Mononuclear cell (primary cell): ENCODE results near the genes SLC44A3, FRRS1 and RTCA.

DNA sequence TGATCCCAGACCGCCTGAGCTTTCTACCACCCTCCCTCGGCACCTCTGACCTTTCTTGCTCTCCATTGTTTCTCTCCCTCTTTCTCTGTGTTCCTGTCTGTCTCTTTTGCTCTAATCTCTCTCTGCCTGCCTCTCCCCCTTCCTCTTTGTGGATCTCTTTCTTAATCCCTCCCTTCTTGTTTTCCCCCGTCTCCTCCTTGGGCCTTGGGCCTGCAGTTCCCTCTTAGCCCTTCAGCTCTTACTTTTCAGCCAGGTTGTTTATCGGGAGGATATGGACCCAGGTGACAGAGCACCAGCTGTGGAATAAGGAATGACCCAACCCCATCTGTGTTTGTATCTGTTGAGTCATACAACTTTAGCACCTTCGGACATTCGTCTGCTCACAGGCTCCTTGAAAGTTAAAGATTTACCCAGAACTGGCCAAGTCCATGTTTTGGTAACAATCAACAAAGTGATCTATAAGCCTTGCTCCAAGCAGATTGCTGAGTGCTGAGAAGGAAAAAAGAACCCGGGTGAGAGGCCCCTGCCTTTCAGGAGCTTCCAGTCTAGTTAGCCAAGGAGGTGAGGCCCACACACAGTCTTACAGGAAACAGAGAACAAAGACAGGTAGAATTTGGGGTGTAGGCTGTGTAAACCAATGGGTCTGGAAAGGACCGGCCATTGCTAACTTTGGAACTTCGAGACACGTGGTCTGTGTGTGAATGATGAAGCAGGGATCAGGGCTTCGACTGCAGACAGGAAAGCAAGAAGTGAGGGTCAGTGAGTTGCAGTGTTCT, 66.7 kb upstream of the F3 start:
- RRBS, result no CpG with 5 or more reads among the region's 11 CpGs

DNA sequence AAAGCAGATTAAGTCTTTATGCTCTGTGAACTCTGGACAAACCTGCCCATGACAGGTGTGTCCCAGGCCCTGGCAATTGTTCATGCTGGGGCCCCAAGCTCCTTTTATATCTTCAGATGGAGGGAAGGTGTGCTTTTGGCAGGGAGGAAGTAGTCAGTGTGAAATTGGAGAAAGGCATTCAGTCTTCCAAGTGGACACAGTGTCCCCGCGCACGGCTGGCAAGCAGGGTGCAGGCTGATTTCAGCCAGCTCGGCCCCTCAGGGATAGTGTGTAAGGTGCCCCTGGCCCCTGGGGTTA, 135.2 kb upstream of the F3 start:
- RRBS, result no CpG with 5 or more reads among the region's 4 CpGs

GRCh38 chr1:94795570-94795981, 24.6 kb upstream of the SLC44A3 start:
- RRBS, result no CpG with 5 or more reads among the region's 8 CpGs

DNA sequence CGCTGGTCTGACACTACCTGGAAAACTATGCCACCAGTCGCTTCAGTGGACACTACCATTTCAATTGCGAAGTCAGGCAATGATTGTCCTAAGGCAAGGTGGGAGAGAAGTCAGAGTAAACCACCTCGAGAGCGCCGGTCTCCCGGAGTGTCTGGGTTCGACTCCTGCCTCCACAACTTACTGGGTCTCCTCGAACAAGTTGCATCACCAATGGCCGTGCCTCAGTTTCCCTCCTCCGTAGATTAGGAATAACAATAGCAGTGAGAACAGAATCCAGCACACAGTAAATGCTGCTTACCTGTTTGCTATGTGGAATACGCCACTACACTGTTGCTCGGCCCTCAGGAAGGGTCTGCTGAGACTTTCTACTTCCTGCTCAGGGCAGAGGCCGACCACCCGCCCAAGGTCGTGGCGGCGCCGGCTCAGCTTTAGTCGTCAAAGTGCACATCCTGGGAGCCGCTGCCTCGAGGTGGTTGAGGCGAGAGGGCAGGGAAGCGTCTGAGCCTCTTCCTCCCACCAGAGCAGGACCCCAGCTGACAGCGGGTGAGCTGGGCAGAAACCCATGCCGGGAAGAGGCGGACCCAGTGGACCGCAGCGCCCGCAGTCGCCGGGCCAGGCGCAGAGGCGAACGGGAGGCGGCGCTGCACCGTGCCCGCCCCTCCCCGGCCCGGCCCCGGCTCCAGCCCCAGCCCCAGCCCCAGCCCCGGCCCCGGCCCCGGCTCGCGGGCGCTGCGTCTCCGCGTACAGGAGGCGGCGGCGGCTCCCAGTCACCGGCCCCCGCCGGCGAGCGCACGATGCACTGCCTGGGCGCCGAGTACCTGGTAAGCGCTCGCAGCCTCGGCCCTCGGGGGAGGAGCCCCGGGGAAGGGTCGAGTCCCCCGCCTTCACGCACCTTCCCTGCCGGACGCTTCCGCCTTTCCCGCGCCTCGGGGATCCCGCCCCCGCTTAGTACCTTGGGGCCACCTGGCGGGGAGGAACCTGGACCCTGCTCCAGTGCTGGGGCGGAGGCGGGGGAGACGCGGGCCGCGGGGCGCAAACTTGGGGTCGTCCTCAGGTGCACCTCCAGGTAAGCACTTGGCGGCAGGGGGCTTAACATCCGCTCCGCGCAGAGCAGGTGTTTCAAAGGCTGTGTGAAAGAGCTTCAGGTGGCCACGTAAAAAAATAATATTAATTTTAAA, at the start of gene SLC44A3:
Gene SLC44A3, plus strand, starts transcription at position 700 of the 1,178 bp plus-strand sequence.
- RRBS, result 2% methylated on average over 42 of the region's 92 CpGs

- RRBS, result no CpG with 5 or more reads among the region's 3 CpGs
Measured at GRCh38 chr1:94973503-94973865, 46.6 kb upstream of the CNN3 start.

DNA sequence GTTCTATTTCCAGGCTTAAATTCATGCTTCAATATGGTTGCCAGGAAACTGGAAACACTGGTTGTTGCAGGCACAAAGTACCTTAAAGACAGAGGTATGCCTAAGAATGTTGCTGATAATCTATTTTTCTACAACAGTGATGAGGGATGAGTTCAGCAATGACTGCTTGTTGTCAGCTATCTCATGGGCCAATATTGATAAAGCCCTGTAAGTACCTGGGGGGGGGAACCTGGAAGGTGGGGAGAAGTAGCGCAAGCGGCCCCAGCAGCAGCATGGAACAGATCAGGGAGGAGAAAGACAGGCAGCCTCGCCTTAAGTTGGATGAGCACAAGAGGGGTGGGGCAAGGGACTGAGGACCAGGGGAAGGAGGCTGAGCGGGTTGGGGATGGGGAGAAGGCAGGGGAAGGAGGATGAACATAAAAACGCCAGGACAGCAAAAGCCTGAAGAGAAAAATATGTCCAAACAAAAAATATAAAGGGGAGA, 70.7 kb downstream of the ALG14 start:
- RRBS, result no CpG with 5 or more reads among the region's 5 CpGs

GRCh38 chr1:95069296-95070178, 3.2 kb downstream of the ALG14 start:
- RRBS, result no CpG with 5 or more reads among the region's 5 CpGs

DNA sequence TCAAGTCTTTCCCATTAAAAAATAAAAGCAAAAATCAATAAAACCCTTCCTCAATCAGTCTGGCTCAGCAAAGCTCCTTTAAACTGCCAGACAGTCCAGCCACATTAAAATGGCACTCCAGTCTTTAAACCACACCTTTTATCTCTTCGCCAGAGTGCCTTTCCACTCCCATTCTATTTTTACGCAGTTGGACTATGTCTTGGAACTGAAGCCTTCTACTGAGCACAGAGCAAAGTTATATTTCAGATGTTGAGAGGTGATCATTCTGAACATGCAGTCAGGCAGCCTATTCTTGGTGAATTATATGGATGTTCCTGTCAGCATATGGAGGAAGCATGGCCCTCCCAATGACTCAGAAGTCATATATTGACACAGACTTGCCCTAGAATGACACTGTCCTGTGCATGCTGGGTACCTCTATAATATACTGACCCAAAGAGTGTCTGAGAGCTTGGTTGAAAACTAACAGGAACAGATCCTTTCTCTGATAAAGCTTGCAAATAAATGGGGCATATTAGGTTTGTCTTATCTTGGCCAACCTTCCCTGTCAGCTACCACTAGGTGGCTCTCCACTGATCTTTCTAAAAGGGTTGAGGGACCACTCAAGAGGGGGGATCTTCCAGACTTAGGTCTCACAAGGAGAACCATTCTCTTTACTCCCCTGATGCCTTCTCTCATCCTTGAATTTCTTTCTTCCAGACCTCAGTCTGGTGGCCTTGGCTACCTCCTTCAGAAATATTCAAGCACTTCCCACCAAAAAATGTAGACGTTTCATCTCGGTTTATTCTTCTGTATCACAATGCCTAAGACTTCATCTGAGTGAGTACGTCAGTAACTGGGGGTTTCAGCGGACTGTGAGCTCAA, 11.7 kb upstream of the ALG14 start:
- RRBS, result no CpG with 5 or more reads among the region's 6 CpGs

GRCh38 chr1:95115724-95116214, 1.4 kb upstream of the TLCD4 start:
- RRBS, result no CpG with 5 or more reads among the region's 3 CpGs

GRCh38 chr1:97129481-97130083, 408.0 kb downstream of the PTBP2 start:
- RRBS, result no CpG with 5 or more reads among the region's 5 CpGs

- RRBS, result no CpG with 5 or more reads among the region's 5 CpGs
Measured at GRCh38 chr1:98034325-98034958, 113.6 kb upstream of the DPYD start.

GRCh38 chr1:98054169-98054710, 133.4 kb upstream of the DPYD start:
- RRBS, result 1% methylated on average over 14 of the region's 33 CpGs

DNA sequence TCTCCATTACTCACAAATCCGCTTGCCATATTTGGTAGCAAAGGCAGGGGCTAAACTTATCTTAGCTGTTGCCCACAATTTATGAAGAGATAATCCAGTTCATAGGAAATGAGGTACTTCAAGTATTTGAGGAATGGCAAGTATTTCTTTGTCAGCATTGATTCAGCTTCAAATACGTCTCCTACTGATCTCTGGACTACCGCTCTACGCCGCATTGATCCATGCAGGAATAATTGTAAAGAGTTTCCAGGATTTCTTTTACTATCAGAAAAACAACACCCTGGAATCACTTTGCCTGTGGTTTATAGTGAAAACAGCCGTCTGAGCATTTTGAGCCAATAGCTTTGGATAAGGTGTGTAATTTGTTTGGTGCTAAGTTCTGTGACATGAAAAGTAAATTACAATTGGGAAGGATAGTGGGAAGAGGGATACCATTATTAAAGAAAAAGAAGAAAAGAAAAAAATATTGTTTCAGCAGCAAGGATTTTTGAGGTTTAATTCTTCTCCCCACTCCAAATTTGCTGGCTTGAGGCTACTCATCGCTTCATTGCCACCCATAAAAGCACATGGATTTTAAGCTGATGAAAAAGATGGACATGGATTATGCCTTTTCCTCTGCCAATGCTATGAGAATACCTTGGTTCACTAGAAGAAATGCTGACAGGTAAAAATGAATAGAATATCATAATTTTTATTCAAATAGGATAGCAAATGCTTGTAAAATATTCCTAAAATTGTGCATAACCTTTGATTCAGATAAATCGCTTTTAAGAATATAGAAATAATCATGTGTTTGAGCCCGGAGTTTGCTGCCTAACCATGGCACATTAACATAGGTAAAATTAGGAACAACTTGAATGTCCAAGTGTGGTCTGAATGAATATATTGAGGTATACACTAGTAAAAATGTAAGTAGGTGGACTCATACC, 289.6 kb upstream of the DPYD start:
- RRBS, result no CpG with 5 or more reads among the region's 9 CpGs

GRCh38 chr1:98871149-98872017, 133.3 kb downstream of the PLPPR5 start:
- RRBS, result no CpG with 5 or more reads among the region's 6 CpGs

GRCh38 chr1:99646815-99647218, 904 bp downstream of the PALMD start:
- RRBS, result no CpG with 5 or more reads among the region's 5 CpGs

DNA sequence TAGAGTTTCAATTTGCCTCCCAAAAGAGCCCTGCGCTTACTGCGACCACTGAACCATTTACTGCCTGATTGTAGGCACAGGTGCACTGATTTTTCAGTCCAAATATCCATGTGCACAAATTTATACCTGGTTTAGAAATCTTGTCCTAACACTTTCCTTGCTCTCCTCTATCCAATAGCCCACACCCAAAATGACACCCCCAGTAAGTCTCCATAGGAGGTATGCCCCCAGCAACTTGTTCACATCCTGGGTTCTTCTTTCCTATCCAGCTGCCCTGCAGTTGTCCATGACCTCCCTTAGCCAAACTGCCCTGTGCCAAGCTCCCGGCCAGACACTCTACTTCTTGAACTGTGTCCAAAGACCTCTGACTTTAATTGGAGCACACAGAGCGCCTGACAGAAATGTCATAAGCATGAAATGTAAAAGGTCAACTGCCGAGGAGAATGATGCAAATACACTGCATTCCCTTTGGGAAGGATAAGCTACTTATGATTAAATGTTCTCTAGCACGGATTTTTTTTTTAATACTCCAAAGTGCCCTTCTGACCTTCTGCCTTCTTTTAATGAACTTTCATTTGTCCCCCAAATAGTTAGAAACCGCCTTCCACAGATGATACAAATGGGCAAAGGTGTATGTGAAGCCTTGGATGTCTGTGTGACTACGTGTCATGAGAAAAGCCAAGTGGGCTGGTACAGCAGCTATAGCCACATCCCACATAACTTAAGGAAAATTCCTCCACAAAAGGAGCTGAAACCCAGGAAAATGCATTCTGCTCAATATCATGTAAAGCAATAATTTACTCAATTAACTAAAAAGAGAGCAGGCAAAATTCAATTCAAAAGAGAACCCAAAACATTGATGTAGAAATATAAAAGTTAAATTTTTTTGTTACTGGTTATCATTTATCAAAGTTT, 26.7 kb downstream of the PALMD start:
- RRBS, result no CpG with 5 or more reads among the region's 8 CpGs

DNA sequence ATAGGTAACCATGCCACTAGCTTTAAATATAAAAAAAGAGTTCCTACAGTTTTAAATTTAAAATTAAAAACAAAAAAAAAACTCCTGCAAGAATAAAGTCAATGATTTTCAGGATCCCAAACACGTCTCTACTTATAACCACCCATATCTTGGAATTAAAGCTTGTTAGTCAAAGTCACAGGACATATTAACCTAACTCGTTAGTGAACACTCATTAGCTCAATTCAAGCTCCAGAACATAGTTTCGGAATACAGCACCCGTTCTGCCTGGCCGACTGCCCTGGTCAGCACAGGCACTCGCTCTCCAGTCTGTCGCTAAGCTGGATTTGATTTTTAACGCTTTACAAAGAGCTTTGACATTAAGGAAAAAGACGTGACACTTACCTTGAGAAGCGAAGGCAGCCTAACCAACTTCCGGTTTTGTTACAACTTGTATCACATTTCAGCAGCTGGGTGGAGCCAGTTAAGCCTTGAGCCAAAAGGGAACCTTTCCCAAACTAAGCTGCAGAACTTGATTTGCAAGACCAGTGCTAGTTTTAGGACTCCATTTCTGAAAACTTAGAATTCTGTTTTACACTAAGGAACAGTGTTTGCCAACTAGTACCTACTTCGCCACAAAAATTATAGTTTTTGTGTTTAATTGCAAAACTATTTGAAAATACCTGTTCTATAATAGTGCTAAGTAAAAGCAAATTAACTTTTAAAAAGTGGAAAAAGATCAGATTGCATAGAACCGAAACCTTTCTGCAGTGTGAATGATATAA, at the start of gene FRRS1:
Gene FRRS1, minus strand, starts transcription at position 413 of the 764 bp plus-strand sequence.
- RRBS, result no CpG with 5 or more reads among the region's 13 CpGs

- RRBS, result no CpG with 5 or more reads among the region's 6 CpGs
Measured at GRCh38 chr1:100009155-100010137, 28.4 kb upstream of the MFSD14A start.

DNA sequence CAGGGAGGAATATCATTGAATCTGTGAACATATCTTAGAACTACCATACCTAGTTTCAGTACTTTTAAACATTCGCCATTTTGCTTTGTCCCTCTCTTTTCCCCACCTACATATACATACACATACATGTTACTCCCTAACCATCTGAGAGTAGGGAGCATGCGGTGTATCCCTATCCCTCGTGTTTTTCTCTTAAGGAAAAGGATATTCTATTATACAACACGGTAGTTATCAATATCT, 774 bp upstream of the MFSD14A start:
- RRBS, result no CpG with 5 or more reads among the region's 4 CpGs

DNA sequence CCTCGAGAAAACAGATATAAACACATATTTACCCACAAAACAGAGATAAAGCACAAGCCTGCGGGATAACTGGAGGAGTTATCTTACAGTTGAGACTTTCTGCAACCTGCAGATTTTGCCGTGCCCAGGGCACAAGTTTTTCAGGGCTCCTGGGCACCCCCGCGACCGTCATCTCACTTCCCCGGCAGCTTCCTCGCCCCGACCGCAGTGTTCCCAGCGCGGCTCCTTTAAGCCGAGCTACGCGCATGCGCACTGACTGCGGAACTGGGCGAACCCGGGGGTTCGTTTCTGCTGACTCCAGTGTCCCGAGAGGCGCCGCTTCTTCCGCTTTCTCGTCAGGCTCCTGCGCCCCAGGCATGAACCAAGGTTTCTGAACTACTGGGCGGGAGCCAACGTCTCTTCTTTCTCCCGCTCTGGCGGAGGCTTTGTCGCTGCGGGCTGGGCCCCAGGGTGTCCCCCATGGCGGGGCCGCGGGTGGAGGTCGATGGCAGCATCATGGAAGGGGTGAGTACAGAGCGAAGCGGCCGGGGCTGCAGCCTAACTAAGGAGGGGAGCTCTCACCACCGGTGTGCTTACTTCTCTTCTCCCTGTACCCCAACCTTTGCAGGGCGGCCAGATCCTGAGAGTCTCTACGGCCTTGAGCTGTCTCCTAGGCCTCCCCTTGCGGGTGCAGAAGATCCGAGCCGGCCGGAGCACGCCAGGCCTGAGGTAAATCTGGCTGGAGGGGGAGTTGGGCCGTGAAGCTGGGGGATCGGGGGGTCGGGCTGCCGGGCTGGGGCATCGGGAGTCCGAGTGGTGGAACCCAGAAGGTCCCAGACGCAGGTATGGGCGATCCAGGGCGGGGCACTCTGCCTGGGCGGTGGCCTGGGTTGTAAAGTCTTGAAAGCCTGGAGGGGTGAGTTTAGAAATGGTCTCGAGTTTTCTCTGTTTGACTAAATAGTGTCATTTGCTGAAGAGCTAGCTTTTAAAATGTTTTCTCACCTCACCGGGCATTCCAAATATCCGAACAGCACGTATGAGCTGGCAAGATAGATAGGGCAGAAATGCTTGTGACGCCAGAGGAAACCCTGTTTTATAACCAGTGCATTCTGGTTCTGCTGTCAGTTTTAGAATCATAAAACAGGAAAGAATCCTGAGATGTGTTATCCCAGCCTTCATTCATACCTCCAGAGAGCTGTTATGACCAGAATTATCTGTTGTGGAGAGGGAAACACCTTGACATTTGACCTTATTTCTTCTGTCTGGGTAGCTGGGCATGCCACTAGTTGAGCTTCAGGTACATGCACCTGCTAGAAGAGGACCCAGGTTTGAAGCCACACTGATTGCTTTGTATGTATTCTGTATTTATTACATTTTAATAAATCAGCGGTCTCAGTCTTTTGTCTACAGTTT, at the start of gene RTCA:
Gene RTCA, plus strand, starts transcription at position 300 of the 1,392 bp plus-strand sequence.
- RRBS, result 4% methylated on average over 17 of the region's 63 CpGs